Metanephros (tissue), 2 donors: ENCODE measurements around a stretch of chr4.

DNA sequence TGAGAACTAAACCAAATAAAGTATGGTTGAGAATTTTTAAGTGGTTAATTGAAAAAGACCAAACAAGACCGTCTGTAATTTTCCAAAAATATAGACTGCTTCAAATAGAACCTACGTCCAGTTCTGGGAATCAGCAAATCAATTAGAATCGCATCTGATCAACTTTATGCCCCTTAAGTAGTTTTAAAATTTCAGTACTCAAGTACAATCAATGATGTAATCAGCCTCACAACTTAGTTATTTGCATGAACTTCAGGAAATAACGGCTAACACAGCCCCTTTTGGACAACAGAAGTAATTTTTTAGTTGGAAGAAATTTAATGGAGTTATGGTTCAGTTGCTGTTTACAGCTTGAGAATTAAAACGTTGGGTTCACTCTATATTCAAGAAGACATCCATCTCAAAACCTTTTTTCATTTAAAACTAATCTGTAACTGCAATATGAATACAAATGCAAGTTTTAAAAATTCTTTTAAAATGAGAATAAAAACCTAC lies 1.1 kb downstream of the TAPT1 start:
- RAMPAGE, long total RNA = no peak

- RAMPAGE, long total RNA = no peak
These were observed 229.6 kb downstream of the LDB2 start for GRCh38 chr4:16668495-16669568.

GRCh38 chr4:17482626-17483186 lies 29.2 kb downstream of the QDPR start:
- RAMPAGE, long total RNA = no peak

DNA sequence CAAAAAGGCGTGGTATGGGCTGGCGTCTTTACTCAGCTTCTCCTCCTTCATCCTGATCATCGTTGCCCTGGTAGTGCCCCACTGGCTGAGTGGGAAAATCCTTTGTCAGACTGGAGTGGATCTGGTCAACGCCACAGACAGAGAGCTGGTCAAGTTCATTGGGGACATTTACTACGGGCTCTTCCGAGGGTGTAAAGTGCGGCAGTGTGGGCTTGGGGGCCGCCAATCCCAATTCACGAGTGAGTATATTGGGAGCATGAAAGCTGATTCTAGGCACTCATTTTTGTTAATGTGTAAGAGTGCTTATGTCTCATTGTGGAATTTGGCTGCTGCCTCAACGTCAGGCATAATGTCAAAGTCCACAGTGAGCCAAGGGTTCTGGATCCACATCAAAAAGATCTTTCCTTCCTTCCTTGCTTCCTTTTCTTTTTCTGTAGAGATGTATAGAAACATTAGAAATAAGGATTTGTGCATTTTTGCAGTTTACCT lies 360 bp downstream of the CLRN2 start:
- RAMPAGE, long total RNA = no peak

- RAMPAGE, long total RNA = no peak
These were observed 1.7 kb downstream of the LAP3 start for GRCh38 chr4:17578664-17579123.

- RAMPAGE, long total RNA = no peak
These were observed 8.5 kb downstream of the MED28 start for GRCh38 chr4:17622846-17623439.

- RAMPAGE, long total RNA = no peak
These were observed 20.6 kb downstream of the MED28 start for GRCh38 chr4:17635003-17635509.

GRCh38 chr4:18022747-18023092 lies 1.2 kb upstream of the LCORL start:
- RAMPAGE, long total RNA = no peak

DNA sequence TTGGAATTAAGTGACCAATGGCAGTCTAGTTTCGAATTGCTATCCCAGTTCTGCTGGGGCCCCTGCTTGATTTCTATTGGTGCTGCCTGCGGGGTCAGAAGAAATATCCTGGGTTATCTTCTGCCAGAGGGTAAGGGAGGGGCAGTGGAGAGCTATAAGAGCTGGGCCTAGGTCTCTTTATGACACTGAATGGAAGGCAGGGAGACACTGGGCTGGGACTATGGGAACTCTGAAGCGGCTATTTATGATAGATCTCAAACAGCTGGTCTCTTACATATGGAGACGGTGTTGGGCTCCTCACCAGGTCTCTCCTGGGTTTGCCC lies 7.6 kb upstream of the SLIT2 start:
- RAMPAGE, long total RNA = no peak

DNA sequence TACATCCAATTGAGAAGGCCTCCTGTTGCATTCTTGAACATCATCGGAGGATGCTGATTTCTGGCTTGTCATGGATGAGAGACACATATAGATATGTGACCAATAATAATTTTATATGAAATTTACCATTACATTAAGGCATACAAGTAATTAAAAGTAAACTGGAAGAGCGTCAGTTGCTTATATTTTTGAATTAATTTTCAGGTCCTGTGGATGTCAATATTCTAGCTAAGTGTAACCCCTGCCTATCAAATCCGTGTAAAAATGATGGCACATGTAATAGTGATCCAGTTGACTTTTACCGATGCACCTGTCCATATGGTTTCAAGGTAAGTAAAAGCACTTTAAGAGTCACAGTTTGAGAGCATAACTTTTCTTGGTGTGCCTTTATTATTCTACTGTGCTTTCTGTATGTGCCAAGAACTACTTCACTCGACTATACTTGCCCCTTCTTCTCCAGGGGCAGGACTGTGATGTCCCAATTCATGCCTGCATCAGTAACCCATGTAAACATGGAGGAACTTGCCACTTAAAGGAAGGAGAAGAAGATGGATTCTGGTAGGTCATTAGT lies 133.1 kb upstream of the PACRGL start:
- RAMPAGE, long total RNA = no peak

DNA sequence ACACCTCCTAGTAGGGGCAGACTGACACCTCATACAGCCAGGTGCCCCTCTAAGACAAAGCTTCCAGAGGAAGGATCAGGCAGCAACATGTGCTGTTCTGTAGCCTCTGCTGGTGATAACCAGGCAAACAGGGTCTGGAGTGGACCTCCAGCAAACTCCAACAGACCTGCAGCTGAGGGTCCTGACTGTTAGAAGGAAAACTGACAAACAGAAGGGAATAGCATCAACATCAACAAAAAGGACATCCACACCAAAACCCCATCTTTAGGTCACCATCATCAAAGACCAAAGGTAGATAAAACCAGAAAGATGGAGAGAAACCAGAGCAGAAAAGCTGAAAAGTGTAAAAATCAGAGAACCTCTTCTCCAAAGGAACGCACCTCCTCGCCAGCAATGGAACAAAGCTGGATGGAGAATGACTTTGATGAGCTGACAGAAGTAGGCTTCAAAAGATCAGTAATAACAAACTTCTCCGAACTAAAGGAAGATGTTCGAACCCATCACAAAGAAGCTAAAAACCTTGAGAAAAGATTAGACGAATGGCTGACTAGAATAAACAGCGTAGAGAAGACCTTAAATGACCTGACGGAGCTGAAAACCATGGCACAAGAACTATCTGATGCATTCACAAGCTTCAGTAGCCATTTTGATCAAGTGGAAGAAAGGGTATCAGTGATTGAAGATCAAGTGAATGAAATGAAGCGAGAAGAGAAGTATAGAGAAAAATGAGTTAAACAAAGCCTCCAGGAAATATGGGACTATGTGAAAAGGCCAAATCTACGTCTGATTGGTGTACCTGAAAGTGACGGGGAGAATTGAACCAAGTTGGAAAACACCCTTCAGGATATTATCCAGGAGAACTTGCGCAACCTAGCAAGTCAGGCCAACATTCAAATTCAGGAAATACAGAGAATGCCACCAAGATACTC lies 39.3 kb downstream of the PACRGL start:
- RAMPAGE, long total RNA = no peak

GRCh38 chr4:22399441-22400089 lies 116.3 kb downstream of the ADGRA3 start:
- RAMPAGE, long total RNA = no peak

DNA sequence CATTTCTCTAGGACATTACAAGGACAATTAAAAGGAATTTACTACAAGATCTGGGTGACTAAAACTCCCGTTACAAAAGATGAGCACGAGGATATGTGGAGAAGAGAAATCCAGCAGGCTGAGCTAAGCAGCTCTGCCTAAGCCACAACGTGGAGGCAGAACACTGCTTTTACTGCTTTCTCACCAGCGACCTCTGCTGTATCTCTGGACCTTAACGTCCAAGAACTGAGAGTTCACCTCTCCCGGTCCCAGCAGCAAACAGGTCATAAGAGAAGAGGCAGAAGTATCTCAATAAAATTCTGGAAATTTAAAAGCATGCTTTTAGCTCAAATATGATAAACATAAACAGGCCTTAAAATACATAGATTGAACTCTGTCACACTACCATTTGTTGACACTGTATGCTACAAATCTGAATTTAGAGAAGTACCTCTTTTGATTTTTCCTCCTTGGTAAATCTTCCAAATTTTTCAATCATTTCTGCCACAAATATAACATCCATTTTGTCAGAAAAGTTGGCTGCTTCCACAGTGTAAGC lies 80.9 kb downstream of the ADGRA3 start:
- RAMPAGE, long total RNA = no peak

GRCh38 chr4:23875048-23875723 lies 14.7 kb downstream of the PPARGC1A start:
- RAMPAGE, long total RNA = no peak

DNA sequence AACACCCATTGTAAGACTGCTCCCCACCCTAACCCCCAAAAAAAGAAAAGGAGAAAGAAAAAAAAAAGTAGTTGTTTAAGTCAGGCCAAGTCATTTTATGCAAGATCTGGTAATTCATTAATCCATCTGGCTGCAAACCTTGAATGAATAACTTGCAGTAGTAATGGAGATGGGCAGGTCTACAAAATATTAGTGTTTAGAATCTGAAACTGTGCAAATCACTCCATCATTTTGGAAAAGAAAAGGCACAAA lies 13.2 kb downstream of the PPARGC1A start:
- RAMPAGE, long total RNA = no peak

GRCh38 chr4:23877572-23878977 lies 11.8 kb downstream of the PPARGC1A start:
- RAMPAGE, long total RNA = no peak

DNA sequence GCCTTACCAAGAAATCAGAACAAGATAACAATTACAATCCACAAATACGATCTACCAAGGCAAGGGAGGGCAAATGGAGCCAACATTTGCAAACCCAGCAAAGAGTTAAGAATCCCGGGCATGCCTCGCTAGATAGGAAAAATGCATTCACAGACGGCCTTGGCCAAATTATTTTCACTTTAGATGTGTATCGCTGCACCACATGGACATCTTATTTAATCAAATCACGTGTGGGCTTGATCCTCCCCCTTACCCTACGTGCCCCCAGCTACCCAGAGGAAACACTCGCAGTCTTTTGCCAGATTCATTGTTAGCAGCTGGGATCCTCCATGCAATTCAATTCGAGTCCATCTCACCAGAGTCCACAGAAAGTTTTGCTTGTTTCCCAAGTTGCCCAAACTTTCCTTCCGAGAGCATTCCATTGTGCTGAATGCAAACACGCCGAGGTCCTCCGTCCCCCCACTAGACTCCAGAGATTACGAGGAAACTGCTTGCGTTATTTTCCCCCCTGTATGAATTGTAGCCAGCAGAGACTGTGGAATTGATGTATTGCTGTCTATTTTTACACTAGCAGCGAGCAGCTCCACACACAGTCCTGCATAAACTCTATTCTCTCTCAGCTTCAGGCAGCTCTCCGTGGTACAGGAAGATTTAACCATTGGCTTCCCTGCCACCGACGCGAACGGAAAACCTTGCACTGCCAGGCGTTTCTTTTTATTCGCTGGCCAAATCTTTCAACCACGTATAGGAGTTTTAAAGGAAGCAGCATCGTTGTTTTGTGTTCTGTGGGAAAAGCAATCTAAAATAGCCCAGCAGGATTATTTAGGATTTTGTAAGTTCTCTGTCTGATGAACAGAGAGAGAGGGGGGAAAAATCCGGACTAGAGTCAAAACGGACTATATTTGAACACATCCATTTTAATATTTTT lies 999 bp downstream of the PPARGC1A start:
- RAMPAGE, long total RNA = no peak

- RAMPAGE, long total RNA = no peak
These were observed 177.9 kb upstream of the PPARGC1A start for GRCh38 chr4:24067512-24068333.

GRCh38 chr4:24192158-24192648 lies 302.4 kb upstream of the PPARGC1A start:
- RAMPAGE, long total RNA = no peak

GRCh38 chr4:24657807-24658472 lies 73.6 kb upstream of the DHX15 start:
- RAMPAGE, long total RNA = no peak